Neural progenitor cell (in vitro differentiated cells): ENCODE results near the genes NTMT2, FMO4 and ANKRD45.

- RAMPAGE, long total RNA = no peak
These were observed 6.8 kb upstream of the SCYL3 start for GRCh38 chr1:169900523-169900813.

- RAMPAGE, long total RNA = no peak
These were observed at the start of gene NTMT2 for GRCh38 chr1:170145491-170146059. Gene NTMT2 (plus strand): TSS chr1:170145959.

GRCh38 chr1:170234424-170234986 is 88.7 kb downstream of the NTMT2 start:
- RAMPAGE, long total RNA = no peak

DNA sequence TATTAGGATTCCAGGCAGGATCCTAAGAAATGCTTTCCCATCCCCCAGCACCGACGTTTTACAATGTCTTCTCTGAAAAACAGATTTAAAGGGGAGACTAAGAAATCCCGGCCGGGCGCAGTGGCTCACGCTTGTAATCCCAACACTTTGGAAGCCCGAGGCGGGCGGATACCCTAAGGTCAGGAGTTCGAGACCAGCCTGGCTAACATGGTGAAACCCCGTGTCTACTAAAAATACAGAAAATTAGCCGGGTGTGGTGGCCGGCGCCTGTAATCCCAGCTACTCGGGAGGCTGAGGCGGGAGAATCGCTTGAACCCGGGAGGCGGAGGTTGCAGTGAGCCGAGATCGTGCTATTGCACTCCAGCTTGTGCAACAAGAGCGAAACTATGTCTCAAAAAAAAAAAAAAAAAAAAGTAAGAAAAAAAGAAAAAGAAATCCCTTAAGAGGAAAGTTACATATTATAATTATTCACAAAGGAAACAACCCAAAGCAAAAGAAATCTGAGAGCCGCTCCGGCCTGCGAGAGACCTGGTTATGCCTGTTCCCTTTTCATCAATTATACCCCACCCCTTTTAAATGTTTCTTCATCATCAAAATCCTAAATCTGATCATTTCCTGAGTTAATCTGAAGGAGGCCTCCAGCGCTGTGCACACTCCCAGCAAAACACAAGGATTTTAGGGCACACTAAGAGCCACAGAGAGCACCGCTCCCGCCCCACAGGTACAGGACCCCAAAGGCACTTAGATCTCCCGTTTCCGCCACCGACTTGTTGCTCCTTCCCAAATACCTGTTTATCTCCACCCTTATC is 666 bp upstream of the GORAB start:
- RAMPAGE, long total RNA = no peak

GRCh38 chr1:171032947-171033788 is 57.5 kb upstream of the FMO3 start:
- RAMPAGE, long total RNA = no peak

DNA sequence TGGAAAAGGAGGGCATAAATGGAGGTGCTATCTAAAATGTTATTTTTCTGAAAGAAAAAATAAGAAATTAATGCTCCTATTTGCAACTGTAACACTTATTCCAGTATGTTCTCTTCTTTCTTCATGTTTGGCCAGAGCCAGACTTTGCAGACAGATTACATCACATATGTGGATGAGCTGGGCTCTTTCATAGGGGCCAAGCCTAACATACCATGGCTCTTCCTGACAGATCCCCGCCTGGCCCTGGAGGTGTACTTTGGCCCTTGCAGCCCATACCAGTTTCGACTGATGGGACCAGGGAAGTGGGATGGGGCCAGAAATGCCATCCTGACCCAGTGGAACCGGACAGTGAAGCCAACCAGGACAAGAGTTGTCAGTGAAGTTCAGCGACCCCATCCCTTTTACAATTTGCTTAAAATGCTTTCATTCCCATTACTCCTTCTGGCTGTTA is 24.1 kb upstream of the FMO2 start:
- RAMPAGE, long total RNA = no peak

DNA sequence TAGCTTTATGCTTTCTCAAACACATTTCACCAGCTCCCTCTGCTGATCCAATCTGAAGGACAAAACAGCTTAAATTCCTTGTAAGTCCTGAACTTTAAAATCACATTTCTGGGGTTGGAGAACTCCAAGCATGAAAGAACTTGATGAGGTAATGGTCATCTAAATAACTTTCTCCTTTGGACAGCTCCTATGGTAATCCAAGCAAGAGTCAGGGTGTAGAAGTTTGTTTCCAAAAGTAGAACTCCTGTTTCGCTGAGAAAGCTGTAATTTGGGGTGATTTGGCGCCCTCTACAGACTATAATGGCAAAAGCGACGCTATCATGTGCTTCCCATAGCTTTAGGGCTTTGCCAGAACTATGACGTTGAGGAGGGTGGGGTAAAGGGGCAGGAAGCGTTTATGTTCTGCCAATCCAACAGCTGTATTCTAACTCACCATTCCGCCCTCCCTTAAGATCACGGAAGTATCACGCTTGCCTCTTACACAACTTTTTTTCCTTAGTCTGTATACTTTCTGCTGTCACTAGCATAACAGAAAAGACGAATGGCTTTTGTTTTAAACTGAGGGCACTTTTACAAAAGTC is at the start of gene FMO4:
Gene FMO4, plus strand, starts transcription at position 480 of the 581 bp plus-strand sequence.
- RAMPAGE, long total RNA = no peak

GRCh38 chr1:171360102-171360561 is 46.1 kb downstream of the FMO4 start:
- RAMPAGE, long total RNA = no peak

GRCh38 chr1:171511885-171512416 is 26.6 kb downstream of the PRRC2C start:
- RAMPAGE, long total RNA = no peak

DNA sequence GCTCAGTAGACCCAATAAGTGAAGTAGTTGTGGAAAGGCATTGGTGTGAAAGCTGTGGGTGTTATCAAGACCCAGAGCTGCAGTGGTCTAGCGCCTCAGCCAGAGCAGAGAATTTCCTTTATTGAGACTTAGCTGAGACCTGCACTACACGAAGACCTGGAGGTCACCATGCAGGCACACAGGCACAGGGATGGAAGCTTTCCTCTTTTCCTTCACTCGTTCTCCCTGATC is 24.0 kb downstream of the METTL13 start:
- RAMPAGE, long total RNA = no peak

GRCh38 chr1:171898792-171899449 is 57.6 kb downstream of the DNM3 start:
- RAMPAGE, long total RNA = no peak

DNA sequence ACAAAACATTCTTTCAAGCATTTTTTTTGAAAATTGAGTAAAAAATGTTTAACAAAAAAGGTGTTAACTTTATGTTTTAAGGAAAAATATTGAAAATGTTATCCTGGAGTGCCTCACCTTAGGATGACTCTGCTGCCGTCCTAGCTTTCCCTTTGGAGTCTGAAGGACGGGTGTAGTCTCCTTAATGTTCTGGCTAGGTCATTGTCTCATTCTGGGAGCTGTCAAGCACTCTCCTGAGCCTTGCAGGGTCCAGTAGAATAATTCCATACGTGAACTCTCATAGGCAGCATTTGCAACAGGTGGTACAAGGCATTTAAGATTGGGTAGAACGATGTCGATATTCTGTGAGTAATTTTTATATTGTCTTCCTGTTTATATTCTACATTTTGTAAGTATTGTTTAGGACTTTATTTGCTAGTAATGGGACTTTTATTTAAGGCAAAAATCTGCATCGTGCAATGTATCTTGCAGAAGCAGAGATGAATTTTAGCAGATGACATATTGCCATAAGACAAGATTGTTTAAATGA is 283.5 kb upstream of the C1orf105 start:
- RAMPAGE, long total RNA = no peak

GRCh38 chr1:173391077-173391902 is 85.8 kb upstream of the PRDX6 start:
- RAMPAGE, long total RNA = no peak

- RAMPAGE, long total RNA = no peak
These were observed 33.3 kb upstream of the PRDX6 start for GRCh38 chr1:173443645-173444440.

DNA sequence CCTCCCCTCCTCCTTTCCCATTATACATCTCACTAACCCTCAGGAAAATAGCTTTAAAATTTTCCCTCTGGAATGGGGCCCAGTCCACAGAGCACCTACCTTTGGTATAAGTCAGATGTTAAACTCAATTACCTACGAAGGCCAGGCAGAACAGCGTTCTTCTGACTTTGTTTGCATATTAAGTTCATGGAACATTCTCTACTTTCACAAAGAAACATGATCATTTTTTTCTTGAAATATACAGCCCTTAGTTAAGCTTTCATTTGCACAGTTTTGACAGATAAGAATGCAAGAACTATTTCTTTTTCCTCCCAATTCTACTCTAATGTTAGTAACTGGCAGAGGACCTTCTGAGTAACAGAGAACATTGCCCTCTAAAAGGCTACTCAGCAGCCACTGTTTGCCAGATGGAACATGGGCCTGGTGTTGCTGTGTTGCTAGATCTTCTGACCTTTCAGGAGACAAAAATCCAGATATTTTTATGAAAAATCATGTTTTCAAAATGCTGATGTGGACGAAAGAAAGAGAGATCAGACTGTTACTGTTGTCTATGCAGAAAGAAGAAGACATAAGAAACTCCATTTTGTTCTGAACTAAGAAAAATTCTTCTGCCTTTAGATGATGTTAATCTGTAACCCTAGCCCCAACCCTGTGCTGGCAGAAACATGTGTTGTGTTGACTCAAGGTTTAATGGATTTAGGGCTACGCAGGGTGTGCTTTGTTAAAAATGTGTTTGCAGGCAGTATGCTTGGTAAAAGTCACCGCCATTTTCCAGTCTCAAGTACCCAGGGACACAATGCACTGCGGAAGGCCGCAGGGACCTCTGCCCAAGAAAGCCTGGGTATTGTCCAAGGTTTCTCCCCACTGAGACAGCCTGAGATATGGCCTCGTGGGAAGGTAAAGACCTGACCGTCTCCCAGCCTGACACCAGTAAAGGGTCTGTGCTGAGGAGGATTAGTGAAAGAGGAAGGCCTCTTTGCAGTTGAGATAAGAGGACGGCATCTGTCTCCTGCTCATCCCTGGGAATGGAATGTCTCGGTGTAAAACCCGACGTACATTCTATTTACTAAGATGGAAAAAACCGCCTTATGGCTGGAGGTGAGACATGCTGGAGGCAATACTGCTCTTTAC is 2.9 kb upstream of the PRDX6 start:
- RAMPAGE, long total RNA = no peak

GRCh38 chr1:173645433-173645739 is 10.2 kb downstream of the TEX50 start:
- RAMPAGE, long total RNA = no peak

- RAMPAGE, long total RNA = no peak
These were observed at the start of gene ANKRD45 for GRCh38 chr1:173669170-173669998. Gene ANKRD45 (minus strand): TSS chr1:173669851.

GRCh38 chr1:173823790-173824062 is 747 bp upstream of the DARS2 start:
- RAMPAGE, long total RNA = no peak

DNA sequence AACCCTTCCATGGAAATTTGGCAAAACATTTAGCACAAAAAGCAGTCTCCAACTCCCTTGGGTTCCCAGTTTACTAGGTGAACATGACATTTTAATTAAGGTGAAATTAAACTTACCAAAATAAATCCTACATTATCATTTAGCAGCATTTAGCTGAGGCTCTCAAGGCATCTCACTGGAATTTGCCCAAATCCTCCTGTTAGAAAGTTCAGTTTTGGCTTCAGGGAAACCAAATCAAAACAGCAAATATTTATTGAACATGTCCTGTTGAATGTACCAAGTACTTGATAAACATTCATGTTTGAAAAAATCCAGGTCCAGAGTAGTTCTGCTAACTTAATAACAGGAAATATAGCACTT is 8.4 kb upstream of the SERPINC1 start:
- RAMPAGE, long total RNA = no peak

- RAMPAGE, long total RNA = no peak
These were observed 20.8 kb upstream of the SERPINC1 start for GRCh38 chr1:173937855-173938376.